GM12891 (cell line): ENCODE results near the gene POSTN.

GRCh38 chr13:33015837-33016369 lies 320 bp upstream of the KL start:
- RRBS: 2% methylated on average over 23 of the region's 53 CpGs

DNA sequence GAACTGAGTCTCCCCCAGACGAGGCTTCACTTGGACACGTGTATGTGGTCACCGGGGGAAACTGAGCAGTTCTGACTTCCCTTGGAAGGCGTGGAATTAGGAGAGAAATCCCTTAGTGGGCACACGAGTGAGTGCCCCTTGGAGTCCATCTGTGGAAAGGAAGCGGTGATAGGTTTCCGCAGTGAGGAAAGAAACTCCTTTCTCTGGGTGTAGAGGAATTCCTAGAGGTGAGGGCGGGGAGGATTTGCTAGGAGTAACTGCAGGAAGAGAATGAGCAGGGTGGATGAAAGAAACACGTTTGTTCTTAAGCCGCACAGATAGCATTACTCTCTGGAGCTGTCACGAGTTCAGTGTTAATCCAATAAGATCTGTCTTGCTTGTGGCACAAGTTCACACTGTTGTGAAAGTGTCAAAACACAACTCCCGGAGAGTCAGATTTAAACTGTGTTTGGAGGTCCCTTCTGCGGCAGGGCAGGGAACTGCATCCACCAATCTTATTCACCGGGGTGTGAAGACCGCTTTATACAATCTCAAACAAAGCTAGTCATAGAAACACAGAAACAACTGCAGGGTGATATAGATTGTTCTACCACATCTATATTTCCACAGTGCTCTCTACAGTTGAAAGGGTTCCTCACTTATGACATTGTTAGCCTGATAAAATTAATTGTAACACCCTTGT lies 1.3 kb downstream of the KL start:
- RRBS: 18% methylated on average over 2 of the region's 15 CpGs

GRCh38 chr13:33033117-33033945 lies 17.1 kb downstream of the KL start:
- RRBS: no CpG with 5 or more reads among the region's 14 CpGs

DNA sequence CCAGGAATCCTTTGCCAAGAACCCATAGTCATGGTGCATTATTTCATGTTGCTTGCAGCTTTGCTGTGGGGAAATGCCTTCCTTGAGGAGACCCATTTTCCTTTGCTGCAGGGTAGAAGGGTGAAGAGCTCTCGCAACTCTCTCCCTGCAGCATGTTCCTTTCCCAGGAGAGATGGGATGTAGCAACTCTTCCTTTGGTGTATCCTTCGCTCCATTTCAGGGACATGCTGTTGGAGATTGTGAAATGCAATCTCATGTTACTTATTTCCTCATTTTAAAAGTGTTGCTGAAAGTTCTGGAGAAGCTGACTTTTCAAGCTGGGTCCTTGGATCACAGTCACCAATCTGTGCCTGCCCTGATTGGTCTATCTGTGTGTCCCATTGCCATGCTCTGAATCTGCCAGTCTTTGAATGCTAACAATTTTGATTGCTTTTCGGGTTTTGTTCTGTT lies 69.9 kb upstream of the STARD13 start:
- RRBS: no CpG with 5 or more reads among the region's 3 CpGs

GRCh38 chr13:33543487-33543930 lies 258.0 kb upstream of the STARD13 start:
- RRBS: no CpG with 5 or more reads among the region's 1 CpG

GRCh38 chr13:33728068-33728705 lies 89.8 kb upstream of the RFC3 start:
- RRBS: no CpG with 5 or more reads among the region's 4 CpGs

DNA sequence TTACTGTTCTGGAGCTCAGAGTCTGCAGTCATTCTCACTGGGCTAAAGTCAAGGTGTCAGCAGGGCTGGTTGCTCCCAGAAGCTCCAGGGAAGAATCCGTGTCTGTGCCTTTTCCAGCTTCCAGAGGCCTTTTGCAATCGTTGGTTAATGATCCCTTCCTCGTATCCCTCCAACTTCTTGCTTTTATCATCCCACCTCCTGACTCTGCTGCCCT lies 53.2 kb downstream of the RFC3 start:
- RRBS: no CpG with 5 or more reads among the region's 3 CpGs

GRCh38 chr13:33937757-33938212 lies 119.8 kb downstream of the RFC3 start:
- RRBS: no CpG with 5 or more reads among the region's 1 CpG

DNA sequence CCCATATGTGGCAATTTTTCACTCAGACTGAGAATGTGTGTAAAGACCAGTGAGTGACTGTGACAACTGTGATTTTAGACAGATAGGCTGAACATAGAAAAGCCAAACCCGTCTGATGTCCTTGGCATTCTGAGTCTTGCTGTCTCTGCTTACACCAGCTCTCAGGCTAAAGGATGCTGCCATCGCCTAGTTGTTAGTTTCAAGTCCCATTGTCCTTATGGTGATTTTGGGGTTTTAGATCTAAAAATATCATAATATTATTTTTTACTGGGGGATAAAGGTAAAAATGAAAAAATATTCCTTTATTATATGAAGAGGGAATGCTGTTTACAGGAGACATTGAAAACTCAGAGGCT lies 492.7 kb downstream of the RFC3 start:
- RRBS: no CpG with 5 or more reads among the region's 2 CpGs

DNA sequence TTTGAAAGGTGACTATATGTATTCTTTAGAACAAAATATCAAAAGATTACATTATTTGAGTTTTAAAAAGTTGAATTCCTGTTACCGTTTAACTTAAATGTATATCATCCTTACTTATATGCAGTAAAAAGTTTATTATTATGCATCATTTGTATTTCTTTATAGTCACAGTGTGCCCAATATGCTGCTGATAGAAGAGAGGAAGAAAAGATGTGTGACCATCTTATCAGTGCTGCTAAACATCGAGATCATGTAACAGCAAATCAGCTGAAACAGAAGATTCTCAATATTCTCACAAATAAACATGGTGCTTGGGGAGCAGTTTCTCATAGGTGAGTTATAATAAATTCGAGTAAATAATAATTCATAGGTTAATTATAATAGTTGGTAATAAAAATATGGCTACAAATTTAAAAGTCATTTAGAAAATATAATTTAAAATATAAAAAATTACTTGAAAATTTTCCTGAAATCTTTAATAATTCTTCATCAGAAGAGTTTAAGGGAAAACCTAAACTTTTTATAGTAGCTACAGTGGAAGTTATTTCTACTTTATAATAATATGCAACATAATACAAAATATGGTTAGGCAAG lies 124.4 kb downstream of the MAB21L1 start:
- RRBS: no CpG with 5 or more reads among the region's 3 CpGs

GRCh38 chr13:36345403-36346189 lies 598 bp downstream of the SPART start:
- RRBS: no CpG with 5 or more reads among the region's 47 CpGs

GRCh38 chr13:36369278-36369787 lies 23.1 kb upstream of the SPART start:
- RRBS: no CpG with 5 or more reads among the region's 4 CpGs

- RRBS: no CpG with 5 or more reads among the region's 13 CpGs
Measured at GRCh38 chr13:36680587-36681467, 7.0 kb downstream of the SERTM1 start.

DNA sequence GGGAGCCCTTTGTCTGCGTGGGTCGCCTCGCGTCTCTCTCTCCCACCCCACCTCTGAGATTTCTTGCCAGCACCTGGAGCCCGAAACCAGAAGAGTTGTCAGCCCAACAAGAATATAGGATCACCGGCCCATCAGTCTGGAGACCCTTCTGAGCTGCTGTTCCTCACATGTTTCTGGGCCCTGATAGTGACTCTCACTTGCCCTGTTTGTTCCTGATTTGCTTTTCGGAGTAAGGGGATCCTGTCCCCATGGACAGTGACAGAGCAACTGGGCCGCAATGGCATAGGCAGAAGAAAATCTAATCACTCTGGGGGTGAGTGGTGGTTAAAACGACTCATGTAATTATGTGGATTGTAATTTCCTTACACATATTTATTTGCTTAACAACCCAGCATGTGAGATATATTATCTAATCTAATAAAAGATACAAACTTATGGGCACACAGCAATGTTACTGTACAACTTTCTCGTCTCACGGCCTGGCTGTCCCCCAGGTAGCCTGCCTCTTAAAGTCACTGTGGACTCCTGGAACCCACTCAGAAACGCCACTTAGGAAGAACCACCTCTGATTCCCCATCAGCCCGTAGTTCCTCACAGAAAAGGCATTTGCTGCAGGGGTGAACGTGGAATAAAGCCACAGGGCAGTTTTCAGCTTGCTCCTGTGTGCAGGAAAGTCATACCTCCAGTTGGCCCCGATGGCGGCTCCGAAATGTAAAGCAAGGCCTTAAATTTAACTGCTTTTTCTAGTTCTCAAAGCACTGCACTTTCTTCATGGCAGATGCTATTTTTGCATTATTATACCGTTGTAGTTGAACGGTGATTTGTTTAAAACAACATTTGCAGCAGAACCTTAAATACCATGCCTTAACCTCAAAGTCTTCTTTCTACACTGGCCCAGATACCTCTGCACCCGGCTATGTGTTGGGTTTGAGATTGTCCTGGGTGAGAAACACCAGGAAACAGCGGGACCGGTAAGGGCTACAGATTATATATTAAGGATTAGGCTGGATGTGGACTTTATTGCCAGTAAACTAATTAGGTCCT lies 868 bp upstream of the SMAD9 start:
- RRBS: no CpG with 5 or more reads among the region's 22 CpGs

- RRBS: no CpG with 5 or more reads among the region's 6 CpGs
Measured at GRCh38 chr13:37598543-37599004, at the start of gene POSTN. Gene POSTN (minus strand): TSS chr13:37598768.

- RRBS: no CpG with 5 or more reads among the region's 4 CpGs
Measured at GRCh38 chr13:37680182-37680491, 81.6 kb upstream of the POSTN start.

GRCh38 chr13:38514475-38514951 lies 164.9 kb downstream of the UFM1 start:
- RRBS: no CpG with 5 or more reads among the region's 1 CpG

DNA sequence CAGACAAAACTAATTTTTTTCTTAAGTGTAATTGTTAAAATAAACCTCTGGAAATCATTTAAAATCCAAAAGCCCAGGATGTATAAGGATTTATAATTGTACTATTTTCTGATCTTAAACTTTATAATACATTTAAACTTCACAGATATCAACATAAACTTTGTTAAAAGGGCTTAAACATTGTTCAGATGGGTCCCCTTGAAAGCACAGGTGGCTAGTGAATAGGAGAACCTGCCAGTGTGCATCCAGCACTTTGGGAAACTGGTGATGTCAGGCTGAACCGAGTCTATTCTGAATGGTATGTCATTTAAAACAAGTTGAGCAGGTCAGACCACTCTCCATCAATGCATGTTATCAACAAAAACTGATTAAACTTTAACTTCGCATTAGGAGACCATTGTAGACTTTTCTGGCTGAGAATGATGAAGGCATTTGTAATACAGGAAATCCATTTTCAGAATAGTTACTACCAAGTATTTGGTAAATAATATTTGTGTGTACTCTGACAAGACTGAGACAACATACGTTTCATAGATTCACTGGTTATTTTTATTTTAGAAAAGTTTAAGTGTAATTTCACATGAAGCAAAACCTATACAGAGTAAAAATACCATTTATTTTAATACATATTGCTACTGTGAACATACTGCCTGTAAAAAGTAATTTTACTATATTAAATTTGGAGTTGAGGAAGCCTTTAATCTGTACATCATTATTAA lies 50.1 kb upstream of the FREM2 start:
- RRBS: no CpG with 5 or more reads among the region's 3 CpGs

DNA sequence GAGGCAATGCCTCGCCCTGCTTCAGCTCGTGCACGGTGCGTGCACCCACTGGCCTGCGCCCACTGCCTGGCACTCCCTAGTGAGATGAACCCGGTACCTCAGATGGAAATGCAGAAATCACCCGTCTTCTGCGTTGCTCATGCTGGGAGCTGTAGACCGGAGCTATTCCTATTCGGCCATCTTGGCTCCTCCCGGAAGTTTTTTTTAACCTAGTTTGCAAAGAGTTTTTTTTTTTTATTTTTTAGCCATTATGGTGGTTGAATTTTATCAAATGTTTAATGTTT lies 16.0 kb upstream of the STOML3 start:
- RRBS: no CpG with 5 or more reads among the region's 11 CpGs